Neural cell (in vitro differentiated cells): ENCODE results near the genes MBD3L4 and CAMSAP3.

DNA sequence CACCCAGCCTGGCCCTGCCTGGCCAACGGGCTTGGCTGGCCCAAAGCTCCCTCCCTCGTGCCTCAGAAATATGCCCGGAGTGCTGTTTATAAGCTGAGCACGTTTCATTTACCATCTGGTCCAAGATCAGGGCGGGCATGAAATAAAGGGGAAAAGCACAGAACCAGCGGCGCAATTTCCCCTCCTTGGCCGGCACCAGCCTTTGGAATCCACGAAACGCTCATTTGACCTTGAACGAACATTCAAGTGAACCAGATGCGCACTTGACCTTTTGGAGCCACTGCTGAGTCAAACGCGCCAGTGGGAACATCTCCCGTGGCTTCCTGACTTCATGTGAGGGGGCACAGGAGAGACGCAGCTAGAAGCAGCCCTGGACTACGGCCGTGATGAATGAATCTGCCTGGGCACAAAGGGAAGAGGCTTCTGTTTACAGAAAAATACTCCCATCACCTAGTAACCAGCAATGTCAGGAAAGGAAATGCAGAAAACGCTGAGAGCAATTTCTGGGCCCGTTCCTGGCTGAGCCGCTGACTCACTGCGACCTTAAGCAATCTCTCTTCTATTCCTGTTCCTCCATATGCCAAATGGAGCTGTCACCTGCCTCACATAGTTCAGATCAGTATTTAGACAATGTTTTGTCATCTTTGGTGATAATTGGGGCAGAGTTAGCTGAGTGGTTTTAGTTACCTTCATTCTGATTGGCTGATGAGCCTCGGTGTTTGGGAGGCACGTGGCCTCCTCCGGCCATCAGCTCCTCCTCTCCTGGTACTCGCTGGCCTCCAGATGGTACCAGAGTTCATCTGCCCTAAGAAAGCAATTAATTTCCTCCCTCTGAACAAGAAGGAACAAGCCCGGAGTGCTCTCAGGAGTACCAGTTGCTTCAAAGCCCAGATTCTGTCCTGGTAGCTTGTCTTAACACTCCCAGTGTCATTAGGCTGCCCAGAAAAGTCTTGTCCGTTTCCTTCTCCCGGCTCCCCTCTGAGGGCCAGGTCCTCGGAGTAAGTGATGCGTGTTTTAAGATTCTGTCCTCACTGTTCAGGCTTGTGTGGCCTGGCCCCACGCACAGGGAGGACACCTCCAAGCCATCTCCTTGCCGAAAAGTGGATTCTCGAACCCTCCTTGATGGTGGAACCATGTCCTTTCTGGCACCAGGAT lies 53.0 kb downstream of the RFX2 start:
- RAMPAGE, long total RNA, result no peak

GRCh38 chr19:6210392-6211351 lies 69.1 kb downstream of the MLLT1 start:
- RAMPAGE, long total RNA, result no peak

DNA sequence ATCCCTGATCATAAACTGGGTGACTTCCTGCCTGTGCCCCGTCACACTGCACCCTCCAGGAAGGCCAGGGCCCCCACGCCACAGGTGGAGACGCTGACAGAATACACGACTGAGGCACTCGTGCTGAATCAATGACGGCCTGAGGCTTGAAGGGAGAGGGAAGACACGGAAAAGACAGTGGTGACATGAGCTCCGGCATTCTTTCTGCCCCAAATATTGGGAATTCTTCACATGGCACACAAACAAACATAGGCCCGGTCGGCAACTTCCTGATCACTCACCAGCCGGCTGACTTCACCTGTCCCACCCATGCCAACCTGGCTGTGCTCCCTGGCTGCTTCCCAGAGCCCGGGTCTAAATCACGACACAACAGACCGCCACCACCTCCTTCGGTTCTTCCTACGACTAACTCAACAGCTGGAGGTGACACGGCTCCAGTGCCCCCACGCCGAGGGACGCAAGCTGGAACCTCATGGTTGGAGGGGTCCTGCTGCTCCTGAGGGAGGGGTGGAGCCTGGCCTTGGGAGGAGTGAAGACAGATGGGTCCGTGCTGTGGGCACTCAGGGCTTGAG lies 9.7 kb downstream of the MLLT1 start:
- RAMPAGE, long total RNA, result no peak

DNA sequence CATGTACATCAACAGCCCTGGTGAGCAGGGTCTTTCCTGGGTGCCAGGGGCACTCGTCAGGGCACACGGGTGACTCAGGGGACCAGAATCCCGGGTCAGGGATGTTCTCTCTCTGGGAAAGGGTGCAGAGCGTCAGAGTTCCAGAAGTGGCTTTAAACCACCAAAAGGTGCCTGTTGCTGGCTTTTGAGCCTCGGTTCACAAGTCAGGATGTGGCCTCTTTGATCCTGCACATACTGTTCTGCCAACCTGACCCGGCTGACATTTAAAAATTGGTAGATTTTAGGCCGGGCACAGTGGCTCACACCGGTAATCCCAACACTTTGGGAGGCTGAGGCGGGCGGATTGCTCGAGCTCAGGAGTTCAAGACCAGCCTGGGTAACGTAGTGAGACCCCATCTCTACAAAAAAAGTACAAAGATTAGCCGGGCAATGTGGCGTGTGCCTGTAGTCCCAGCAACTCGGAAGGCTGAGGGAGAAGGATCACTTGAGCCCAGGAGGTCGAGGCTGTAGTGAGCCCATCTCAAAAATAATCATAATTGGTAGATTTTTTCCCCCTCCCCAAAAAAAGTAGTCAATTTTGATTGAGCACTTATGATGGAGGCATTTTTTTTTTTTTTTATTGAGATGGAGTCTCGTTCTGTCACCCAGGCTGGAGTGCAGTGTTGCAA lies 1.3 kb downstream of the CLPP start:
- RAMPAGE, long total RNA, result no peak

DNA sequence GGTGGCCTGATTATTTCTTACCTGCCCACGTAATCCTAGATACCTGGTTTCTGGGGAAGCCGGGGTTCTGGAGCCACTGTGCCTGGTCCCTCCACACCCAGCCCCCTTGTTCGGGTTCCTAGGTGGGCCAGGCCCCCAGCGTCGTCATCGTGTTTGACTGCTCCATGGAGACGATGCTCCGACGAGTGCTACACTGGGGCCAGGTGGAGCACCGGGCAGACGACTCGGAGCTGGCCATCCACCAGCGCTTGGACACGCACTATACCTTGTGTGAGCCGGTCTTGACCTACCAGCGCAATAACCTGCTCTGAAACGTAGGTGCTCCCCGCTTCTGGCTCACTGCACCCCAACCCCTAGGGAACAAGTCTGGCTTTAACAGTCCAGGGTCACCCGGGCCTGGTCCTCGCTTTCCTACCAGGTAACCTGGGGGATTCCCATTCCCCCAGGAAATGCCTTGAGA lies 13.0 kb downstream of the KHSRP start:
- RAMPAGE, long total RNA, result no peak

- RAMPAGE, long total RNA, result no peak
Measured at GRCh38 chr19:6414793-6416169, 9.3 kb downstream of the KHSRP start.

DNA sequence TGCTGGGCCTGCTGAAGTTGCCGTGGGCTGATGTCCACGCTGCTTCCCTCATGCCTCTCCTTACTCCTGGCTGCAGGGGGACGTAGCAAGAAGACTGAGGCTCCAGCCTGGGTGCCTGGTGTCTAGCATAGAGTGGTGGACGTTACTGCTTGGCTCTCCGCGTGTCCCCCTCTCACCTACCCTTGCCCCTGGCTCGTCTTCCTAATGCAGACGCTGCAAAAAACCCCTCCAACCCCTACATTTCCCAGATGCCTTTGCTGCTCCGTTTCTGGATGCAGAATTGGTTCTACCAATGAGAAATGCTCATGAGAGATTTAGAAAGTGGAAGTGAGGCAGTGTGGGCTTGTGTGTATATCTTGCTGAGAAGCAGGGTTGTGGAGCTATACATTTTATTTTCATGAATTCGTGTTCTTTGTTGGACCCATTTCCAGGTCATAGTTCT lies 7.8 kb upstream of the DENND1C start:
- RAMPAGE, long total RNA, result no peak

- RAMPAGE, long total RNA, result no peak
Measured at GRCh38 chr19:6516781-6517415, 13.9 kb upstream of the TNFSF9 start.

DNA sequence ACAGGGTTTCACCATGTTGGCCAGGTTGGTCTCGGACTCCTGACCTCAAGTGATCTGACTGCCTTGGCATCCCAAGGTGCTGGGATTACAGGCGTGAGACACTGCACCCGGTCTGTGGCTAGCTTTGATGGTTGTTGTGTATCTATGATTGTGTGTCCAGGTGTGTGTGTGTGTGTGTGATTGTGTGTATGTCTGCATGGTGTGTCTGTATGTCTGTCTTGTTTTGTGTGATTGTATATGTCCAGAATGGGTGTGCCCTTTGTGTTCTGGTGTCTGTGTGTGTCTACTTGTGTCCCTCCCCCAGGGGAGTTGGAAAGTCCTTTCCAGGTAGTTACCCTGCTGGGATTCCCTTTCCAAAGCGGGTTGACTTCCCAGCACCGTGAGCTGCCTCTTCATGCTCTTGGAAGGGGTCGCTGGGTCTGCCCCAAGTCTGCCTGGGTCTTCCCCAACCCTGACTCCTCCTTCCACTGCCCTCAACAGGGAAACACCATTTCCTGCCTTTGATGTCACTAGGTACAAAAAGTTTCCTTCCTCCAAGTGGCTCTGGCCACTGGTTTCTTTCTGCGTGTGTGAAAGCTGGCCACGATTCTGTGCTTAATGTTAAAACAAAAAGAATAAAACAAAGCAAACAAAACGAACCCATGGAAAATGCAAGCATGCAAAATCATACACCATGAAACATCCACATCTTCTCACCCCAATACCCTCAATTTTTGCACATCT lies 12.9 kb upstream of the TNFSF9 start:
- RAMPAGE, long total RNA, result no peak

DNA sequence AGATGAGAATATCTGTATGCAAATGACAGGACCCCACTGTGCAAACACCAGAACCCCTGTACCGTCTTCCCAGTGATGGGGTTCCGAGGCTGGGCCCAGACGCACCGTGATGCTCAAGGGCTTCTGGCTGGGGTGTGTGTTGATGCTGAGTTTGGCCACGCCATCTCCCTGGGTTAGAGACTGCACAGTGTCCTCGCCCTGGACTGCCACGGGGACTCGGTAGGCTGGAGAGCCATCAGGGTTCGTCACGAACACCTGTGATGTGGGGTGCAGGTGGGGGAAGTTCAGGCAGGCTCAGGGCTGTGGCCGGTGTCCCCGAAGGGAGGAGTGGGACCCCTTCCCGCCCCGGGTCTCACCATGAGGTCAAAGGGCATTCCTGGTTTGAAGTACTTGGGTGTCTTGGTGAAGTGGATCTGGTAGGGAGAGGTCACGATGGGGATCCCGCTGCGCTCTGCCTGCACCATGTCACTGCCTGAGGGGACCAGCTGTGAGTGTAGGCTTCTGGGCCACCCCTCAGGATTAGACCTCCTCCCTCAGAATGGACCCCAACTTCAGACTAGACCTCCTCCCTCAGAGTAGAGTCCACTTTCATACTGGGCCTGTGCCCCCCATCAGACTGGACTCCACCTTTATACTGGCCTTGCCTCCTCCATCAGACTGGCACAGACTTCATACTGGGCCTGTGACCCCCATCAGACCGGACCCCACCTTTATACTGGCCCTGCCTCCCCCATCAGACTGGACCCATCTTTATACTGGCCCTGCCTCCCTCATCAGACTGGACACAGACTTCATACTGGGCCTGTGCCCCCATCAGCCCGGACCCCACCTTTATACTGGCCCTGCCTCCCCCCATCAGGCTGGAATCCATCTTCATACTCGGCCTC lies 8.1 kb downstream of the C3 start:
- RAMPAGE, long total RNA, result no peak

- RAMPAGE, long total RNA, result no peak
Measured at GRCh38 chr19:6740559-6741490, 1.3 kb downstream of the TRIP10 start.

DNA sequence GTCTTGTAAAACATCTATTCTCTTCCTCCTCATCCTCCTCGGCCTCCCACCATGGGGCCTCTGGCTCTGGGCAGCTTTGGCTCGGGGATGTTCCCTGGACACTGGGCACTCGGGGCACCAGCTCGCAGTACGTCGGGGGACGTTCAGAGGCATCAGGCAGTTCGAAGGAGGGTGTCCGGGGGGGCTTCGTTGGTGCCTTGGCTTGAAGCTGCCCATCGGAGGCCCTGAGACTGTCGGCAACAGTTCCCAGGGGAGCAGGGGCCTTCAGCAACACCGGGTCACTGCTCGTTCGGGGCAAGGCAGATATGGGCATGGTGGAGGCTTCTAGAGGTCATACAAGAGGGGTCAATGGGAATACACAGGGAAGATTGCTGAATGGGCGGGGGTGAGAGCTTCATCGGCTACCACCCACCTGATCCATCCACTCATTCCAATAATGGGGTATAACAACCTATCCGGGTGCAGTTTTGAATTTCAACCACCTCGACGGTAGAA lies 12.2 kb downstream of the SH2D3A start:
- RAMPAGE, long total RNA, result no peak

- RAMPAGE, long total RNA, result no peak
Measured at GRCh38 chr19:6765886-6766450, 1.3 kb downstream of the SH2D3A start.

GRCh38 chr19:7040037-7040398 lies at the start of gene MBD3L4:
MBD3L4 (minus strand) TSS chr19:7040179.
- RAMPAGE, long total RNA, result no peak

DNA sequence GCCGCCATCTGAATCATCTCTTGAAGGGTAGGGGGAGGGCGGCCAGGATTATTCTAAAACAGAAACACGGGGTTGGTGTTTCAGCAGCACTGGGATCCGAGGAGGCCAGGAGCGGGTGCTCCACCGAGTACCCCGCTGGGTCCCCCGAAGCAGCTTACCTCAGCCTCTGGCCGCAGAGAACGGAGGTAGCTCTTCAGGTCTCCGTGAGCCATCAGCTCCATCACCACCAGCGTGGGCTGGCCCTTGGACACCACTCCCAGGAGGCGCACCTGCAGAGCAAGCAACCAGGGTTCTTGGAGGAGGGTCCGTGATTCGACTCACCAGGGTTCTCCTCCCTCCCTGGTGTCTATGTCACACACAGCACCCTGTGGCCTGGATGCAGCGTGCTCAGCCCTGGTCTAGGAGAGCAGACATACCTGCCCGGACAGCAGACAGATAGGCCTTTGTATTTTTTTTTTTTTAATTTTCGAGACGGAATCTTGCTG lies 53.3 kb downstream of the ZNF557 start:
- RAMPAGE, long total RNA, result no peak

DNA sequence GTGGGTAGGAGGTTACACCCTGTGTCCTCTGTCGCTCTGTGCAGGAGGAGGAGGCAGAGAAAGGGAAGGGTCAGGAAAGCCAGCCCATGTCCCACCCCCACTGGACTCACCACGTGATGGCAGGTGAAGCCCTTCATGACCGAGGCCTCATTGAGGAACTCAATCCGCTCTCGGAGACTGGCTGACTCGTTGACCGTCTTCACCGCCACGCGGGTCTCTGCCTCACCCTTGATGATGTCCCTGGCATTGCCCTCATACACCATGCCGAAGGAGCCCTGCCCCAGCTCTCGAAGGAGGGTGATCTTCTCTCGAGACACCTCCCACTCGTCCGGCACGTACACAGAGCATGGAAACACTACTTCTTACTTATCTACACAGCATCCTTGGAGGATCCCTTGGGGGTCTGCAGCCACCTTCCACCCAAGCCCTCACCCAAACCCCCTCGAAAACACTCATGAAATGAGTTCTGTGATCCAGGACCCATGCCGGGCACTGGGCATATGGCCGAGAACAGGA lies 55.7 kb downstream of the ZNF557 start:
- RAMPAGE, long total RNA, result no peak

GRCh38 chr19:7394571-7395282 lies 46.0 kb downstream of the ARHGEF18 start:
- RAMPAGE, long total RNA, result start-site peak on the minus strand at chr19:7394979-7395049, 220 and 72 reads in 2 replicates; start-site peak on the plus strand at chr19:7395151-7395203, 383 and 484 reads in 2 replicates

- RAMPAGE, long total RNA, result no peak
Measured at GRCh38 chr19:7482735-7483684, 5.8 kb downstream of the PEX11G start.

DNA sequence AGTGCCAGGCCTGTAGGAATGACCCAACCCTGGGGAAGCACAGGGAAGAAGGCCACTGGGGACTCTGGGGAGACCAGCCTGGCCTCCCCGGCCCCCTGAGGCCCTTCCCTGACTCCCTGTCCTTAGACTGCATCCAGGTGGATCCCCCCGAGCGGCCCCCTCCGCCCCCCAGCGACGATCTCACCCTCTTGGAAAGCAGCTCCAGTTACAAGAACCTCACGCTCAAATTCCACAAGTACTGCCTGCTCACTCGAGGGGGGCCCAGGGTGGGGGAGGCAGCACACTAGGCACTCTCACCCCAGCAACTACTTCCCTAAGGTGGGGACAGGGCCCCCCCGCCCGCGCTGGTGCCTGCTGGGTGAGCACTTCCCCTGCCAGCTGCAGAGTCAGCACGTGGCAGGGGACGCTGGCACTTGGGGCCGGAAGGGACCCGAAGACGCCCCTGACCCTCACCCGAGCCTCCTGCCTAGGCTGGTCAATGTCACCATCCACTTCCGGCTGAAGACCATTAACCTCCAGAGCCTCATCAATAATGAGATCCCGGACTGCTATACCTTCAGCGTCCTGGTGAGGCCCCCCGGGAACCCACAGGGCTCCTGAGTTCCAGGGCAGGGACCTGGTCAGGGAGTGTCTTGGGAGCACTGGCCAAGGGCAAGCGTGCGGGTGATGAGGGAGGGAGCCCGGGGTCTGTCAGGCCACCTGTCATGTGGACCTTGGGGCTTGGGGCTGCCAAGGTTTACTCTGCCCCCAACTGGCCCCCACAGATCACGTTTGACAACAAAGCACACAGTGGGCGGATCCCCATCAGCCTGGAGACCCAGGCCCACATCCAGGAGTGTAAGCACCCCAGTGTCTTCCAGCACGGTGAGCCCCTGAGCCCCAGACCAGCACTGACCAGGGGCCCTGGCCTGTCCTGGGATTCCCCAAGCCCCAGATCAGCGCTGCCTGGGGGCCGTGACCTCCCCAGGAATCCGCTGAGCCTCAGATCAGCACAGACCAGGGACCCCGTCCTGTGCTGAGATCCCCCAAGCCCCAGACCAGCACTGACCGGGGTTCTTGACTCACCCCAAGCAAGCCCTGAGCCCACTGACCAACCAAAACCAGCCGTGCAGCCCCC lies 5.3 kb downstream of the MCOLN1 start:
- RAMPAGE, long total RNA, result no peak

DNA sequence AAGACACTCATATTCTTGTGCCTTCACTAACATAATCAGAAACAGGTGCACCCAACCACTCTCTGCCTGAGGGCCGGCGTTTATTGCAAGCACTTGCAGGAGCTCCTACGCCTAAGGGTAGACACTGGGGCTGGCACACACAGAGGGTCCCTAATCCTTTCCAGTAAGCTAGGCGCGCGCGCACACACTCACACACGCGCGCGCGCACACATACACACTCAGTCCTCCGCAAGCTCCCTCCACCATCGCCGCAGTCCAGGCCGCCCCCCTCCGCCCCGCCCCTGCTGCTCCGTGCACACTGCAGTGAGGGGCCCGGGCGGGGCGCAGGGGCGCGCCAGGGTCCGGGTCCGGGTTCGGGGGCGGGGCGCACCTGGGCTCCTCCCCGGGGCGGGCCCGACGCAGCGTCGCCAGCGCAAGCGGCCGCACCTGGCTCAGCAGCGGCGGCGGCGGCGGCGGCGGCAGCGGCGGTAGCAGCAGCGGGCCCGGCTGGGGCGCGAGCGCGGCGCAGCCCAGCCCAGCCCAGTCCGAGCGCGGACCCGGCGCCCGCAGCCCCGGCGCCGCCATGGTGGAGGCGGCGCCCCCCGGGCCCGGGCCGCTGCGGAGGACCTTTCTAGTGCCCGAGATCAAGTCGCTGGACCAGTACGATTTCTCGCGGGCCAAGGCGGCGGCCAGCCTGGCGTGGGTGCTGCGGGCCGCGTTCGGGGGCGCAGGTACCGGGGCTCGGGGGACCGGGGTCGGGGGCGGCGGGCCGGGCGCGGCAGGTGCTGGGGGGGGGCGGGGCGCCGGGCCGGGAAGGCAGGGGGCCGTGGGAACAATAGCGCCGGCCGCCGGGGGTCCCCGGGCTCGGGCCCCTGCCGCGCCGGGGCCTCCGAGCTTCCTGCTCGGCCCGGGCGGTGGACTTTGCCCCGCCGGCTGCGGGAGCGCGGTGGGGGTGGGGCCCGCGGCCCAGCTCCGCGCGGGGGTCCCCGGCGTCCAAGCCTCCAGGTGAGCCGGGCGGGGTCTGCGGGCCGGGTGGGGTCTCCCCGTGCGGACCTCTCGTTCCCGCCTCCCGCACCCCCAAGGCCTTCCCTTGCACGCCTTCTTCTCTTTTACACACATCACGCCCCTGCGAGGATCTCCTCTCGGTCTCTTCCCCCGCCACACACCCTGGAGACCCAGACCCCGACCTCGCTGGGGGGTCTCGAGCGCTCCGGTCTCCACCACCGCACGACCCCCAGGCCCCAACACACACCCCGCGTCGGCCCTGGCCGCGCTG lies at the start of gene CAMSAP3:
TSS of gene CAMSAP3 (plus strand) at position 423 of the 1,255 bp plus-strand sequence.
- RAMPAGE, long total RNA, result no peak